Neuron (in vitro differentiated cells): ENCODE measurements around a stretch of chr7.

DNA sequence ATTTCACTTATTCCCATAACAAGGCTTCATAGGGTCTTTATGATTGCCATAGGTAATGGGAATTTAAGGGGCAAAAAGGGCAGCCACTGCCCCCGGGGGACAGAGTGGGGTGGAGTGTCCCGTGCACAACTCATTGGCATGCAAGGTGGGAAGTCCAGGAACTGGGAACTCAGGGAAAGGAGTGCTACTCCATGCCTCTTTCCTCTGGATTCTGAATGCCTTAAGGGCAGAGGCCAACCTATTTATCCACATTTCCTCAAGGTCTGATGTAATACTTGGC, 100.7 kb upstream of the ELMO1 start:
- PRO-cap = no peak

GRCh38 chr7:38232765-38233764, 55.0 kb downstream of the STARD3NL start:
- PRO-cap = no peak

GRCh38 chr7:38233811-38234094, 55.7 kb downstream of the STARD3NL start:
- PRO-cap = no peak

DNA sequence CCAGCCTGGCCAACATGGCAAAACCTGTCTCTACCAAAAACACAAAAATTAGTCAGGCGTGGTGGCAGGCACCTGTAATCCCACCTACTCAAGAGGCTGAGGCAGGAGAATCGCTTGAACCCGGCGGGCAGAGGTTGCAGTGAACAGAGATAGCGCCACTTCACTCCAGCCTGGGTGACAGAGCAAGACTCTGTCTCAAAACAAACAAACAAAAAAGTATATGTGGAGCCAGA, 109.9 kb downstream of the AMPH start:
- PRO-cap = no peak

DNA sequence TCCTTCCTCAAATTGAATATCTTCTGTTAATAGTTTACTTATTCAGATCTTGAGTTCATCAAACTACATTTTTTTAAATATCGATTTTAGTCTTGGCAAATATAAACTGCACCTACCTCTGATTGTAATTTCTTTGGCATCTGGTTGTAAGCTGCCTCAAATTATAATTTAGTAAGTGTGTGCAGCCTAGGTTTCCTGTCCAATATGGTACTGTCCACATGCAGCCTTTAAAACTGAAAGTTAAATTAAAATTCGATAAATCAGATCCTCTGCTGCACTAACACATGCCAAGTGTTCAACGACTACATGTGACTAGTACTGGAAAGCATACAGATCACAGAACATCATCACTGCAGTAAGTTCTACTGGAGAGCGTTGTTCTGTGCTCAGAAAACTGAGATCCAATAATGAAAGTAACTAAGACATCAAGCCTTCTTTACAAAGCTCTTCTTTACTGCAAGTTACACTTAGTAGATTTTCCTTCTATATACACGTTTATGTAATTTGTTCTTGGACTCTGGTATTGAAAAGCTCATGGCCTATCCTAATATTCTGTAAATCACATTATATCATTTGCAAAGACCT, 77.8 kb downstream of the VPS41 start:
- PRO-cap = no peak

DNA sequence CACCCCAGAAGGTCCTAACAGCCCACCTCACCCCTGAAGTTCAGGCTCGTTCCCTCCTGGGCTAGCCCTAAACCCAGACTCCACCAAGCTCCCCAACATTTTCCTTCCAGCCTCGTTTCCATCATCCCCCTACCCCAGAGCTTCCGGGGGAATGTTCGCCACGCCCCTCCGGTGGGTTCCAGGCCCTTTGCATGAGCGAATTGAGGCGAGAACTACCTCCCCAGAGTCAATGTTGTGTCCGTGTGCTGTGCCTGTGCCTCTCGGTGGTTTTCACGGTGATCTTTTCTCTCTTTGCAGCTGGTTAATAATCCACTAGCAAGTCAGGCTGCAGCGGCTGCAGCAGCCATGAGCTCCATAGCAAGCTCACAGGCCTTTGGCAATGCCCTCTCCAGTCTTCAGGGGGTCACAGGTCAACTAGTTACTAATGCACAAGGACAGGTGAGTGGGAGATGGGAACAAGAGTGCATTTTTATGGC, 159.9 kb upstream of the YAE1 start:
- PRO-cap = no peak

DNA sequence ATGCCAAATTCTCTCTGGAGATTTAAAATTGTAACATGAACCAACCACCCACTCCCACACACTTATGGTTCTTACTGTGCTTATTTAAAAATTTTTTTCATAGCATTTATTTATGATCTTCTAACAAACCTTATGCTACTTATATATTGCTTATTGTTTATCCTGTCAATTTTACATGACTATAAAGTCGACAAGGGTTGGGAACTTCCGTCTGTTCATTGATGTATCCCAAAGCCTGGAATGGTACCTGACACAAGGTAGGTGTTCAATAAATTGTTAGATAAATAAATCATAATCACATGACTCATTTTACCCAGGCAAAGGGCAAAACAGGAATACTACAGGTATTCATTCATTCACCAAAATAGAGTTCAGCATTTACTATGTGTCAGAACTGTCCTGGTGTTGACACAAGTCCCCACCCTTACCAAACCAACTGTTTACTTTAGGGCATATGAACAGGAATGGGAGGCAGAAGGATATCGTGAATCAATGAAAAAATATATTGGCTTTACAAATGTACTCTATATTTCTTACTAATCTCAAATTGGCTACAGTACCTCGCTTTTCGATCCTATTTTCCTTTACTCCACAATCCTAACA, 735 bp upstream of the YAE1 start:
- PRO-cap = no peak

- PRO-cap = no peak
Observed at GRCh38 chr7:39589482-39590318, 23.5 kb downstream of the YAE1 start.

- PRO-cap = no peak
Observed at GRCh38 chr7:39624952-39625433, 1.6 kb downstream of the RALA start.

DNA sequence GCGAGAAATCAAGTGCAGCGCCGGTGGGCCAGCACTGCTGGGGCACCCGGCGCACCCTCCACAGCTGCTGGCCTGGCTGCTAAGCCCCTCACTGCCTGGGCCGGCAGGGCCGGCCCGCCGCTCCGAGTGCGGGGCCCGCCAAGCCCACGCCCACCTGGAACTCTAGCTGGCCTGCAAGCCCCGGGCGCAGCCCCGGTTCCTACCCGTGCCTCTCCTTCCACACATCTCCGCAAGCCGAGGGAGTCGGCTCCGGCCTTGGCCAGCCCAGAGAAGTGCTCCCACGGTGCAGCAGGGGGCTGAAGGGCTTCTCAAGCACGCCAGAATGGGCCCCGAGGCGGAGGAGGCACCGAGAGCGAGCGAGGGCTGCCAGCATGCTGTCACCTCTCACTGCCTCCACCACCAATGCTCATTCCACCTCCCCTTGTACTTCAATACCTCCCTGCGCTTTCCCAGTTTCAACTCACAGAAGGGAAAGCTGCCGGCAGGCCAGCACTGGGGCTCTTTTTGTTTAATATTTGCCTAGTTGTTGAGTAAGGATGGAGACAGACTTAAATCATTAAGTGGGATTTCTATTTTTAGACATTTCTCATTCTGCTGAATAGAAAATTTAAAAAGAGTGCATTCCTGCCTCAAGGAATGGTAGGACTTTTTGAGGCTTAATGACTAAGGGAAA, 130.9 kb downstream of the RALA start:
- PRO-cap = no peak

GRCh38 chr7:39948116-39948959, 1.7 kb upstream of the CDK13 start:
- PRO-cap = bidirectional peak, plus-strand start at chr7:39948767, minus-strand start at chr7:39948595

DNA sequence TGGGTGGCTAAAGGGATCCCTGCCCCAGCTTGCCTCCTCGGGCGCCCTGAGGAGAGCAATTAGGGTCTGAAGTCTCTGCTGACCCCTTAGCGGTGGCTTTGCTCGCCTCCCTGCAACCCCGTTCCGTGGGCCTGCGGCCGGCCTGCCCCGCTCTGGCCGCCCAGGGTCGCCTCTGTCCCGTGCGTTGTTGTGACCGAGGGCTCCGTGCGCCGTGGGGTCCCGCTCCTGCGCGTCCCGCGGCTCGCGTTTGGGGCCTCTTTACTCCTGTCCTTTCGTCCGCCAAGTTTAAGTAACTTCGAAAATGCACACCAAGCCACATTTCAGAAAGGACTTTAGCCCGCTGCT, 308 bp downstream of the SUGCT start:
- PRO-cap = no peak

- PRO-cap = no peak
Observed at GRCh38 chr7:40156863-40157497, 22.2 kb downstream of the SUGCT start.

DNA sequence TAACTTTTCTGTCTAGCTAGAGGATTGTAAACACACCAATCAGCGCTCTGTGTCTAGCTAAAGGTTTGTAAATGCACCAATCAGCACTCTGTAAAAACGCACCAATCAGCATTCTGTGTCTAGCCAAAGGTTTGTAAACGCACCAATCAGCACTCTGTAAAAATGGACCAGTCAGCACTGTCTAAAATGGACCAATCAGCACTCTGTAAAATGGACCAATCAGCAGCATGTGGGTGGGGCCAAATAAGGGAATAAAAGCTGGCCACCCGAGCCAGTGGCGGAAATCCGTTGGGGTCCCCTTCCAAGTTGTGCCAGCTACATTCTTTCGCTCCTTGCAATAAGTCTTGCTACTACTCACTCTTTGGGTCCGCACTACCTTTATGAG, 83.8 kb downstream of the SUGCT start:
- PRO-cap = no peak

- PRO-cap = no peak
Observed at GRCh38 chr7:40827218-40828017, 692.6 kb downstream of the SUGCT start.

GRCh38 chr7:41149385-41149937, 553.4 kb downstream of the INHBA start:
- PRO-cap = no peak

DNA sequence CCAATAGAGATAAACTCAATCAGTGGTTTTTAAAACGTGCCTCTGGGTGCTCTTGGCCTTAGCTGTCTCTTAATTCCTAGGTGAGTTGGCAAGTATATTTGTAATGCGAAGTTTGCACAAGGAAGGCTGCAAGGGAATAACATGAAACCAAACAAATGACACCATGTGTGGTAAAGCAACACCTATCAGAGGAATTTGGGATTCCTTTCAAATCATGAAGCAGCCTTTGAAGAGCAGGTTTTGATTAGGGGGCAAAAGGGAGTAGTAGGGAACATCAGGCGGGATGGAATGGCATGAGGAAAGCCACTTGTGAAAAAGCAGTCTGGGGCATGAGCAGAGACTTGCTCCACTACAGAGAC, 284.5 kb downstream of the INHBA start:
- PRO-cap = no peak

GRCh38 chr7:41699239-41700072, 3.4 kb downstream of the INHBA start:
- PRO-cap = no peak

- PRO-cap = no peak
Observed at GRCh38 chr7:41705022-41705917, 2.4 kb upstream of the INHBA start.

DNA sequence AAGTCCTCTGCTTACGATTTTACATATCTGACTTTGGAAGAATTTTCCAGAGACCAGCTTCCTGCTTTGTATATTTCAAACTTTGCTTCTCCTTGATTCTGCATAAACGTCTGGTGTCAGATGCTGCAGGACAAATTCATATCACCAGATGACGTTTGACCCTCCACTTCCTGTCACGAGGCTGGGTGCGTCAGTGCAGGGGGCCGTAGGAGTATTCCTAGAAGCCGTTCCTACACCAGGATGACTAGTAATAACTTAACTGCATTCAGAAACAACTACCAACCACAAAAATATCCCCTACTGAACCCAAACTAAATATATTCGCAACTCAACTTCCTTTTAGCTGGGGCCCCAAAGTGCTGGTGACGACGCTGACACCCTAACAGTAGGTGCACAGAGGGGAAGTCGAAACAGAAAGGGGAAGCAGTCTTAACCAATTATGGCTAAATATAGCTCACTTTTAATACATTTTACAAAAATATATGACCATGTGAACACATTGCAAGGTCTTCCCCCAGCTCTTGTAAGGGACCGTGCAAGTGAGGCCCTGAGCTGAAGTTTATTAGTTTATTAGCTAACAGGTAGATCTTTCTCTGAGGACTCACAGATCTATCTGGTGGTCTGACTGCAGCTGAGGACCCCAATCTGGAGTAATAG, 178.8 kb upstream of the INHBA start:
- PRO-cap = no peak